ENCODE data around the gene EIF4A3.

DNA sequence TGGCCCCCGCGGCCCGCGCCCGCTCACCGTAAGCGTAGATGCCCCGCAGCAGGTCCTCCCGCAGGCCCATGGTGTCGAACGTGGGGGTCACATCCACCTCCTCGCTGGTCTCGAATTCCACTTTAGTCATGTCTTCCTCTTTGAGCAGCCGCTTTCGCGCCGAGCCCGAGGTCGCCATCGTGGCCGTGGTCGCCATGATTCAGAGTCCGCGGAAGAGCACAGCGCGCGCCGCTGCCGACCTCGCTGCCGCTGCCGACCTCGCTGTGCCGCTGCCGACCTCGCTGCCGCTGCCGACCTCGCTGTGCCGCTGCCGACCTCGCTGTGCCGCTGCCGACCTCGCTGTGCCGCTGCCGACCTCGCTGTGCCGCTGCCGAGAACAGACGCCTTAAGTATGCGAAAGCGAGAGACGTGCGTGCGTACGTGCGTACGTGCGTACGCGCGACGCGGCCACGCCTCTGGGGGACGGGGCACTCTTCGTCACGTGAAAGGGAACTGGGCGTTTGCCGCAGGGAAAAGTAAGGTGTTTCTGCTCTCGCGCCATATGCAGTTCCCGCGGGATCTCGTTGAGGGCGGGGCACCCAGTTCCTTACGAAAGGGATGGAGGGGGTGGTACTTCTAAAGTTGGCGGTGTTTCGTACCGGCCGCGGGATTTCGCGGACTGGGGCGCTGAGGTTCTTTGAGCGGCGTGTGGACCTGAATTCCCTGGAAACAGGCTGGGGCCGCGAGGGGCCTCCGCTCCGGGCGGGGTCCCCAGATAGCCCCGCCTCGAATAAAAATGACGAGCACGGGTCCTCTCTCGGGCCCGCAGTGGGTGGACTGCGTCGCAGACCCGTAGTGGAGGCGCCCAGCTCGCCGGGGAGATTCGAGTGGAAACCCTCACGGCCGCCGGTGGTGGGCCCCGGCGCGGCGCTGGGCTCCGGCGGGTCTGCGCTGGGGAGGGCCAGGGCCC, at the start of gene EIF4A3:
EIF4A3 (minus strand) TSS at position 363 of the 949 bp plus-strand sequence.
- PRO-cap: bidirectional peak, plus-strand start at position 618 of the sequence, minus-strand start at position 393 of the sequence

GRCh38 chr17:80272871-80273607, 12.4 kb downstream of the RNF213 start:
- PRO-cap: no peak

- PRO-cap: no peak
Measured at GRCh38 chr17:80325009-80325431, 64.4 kb downstream of the RNF213 start.

GRCh38 chr17:80414622-80414931, 390 bp upstream of the ENDOV start:
- PRO-cap: no peak

GRCh38 chr17:80477008-80477431, 613 bp upstream of the NPTX1 start:
- PRO-cap: unidirectional peak, plus-strand start at chr17:80477345

DNA sequence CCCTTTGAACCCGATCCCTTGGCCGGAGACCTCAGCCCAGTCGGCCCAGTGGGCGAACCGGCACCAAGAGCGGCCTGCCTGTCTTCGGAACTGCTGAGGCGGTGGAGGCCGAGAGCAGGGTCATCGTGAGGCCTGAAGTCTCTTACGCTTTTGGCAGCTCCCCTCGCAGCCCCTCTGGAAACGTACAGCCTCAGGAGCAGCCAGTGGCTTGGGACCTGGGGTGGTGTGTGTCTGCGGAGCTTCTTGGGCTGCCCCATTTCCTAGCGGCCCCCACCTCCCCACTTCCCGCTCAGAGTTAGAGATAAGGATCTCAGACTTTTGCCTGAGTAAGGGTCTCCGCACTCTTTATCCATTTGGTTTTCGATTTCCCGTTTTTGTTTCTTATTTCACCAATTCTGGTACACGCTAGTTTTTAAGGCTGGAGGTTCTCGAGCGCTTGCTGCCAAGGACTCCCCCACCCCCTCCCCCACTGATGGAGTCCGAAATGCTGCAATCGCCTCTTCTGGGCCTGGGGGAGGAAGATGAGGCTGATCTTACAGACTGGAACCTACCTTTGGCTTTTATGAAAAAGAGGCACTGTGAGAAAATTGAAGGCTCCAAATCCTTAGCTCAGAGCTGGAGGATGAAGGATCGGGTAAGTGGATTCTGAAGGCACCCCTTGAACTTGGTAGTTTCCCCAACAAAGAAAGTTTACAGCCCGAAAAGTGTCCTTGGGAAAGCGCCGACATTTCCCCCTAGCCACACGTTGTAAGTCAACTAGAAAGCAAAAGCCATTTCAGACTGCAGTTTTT, 715 bp downstream of the RPTOR start:
- PRO-cap: no peak

DNA sequence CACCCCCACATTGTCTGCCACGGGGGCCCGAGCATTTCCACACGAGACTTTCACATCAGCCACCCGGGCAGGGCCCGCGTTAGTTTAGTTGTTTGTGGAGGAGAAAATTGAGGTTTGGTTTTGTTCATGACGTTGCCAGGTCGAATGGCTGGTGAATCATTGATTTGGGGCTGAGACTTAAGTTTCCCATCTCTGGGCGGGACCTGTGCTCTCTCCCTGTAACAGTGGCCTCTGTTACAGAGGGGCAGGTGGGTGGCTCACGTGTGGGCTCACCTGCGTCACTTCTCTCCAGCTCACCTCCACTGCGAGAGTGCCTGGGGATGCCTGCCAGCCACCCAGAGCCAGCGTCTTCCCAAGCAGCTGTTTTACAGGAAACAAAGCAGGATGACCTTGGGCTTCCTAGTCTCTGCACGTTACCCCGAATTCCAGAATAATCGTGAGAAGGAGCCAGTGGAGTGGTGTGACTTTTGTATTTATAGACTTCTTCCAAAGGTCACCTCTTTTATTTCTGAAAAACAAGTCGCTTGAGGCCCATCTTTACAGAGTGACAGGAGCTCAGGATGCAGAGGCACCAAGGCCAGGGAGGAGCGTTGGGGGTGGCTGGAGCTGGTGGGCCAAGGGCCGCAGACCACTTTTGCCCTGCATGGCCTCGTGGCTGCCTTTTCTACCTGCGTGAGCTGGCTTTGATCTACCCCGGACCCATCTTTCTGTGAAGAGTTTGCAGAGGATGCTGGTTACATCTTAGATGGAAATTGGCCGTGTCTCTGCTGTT, 150.8 kb downstream of the RPTOR start:
- PRO-cap: no peak

DNA sequence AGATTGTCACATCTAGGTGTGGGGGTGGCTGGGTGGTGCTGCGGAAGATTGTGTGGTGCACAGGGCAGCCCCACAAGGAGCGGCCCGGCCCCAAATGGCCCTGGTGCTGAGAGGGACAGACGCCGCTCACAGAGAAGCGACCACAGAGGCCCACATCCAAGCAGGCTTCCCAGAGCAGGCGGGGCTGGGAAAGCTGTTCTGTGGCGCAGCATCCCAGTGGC, 181.2 kb downstream of the RPTOR start:
- PRO-cap: no peak

DNA sequence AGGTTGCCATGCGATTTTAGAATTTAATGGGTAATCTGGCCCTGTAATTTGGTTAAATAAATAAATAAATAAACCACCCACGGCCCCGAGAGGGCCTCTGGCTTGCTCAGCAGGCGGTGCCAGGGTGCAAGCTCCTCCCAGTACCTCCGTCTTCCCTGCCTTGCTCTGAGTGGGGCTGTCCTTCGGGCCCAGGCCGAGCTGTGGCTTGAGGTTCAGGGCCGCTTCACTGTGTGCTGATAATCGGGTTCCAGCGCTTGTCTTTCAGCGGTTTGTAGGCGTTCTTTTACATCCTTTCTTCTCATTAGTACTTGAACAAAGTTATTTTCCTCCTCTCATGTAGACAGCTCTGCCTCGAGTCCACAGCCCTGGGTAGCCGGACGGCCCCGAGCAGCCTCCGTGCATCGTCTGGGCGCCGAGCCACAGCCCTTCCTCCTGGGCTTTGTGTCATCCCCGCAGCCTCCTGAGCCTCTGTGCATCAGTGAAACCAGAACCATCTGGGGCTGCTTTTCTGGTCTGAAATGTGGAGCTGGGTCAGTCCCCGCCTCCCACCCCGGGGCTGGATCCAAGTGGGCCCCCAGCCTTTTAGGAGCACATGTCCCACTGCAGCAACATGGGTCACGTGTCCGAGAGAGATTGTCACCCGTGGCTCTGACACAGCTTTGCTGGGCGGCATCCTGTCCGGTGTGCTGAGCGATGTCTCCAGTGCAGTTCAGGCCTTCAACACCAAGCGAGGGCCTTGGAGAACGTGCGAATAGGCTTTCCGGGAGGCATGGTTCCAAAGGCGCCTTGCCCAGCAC, 157.4 kb upstream of the CHMP6 start:
- PRO-cap: no peak

DNA sequence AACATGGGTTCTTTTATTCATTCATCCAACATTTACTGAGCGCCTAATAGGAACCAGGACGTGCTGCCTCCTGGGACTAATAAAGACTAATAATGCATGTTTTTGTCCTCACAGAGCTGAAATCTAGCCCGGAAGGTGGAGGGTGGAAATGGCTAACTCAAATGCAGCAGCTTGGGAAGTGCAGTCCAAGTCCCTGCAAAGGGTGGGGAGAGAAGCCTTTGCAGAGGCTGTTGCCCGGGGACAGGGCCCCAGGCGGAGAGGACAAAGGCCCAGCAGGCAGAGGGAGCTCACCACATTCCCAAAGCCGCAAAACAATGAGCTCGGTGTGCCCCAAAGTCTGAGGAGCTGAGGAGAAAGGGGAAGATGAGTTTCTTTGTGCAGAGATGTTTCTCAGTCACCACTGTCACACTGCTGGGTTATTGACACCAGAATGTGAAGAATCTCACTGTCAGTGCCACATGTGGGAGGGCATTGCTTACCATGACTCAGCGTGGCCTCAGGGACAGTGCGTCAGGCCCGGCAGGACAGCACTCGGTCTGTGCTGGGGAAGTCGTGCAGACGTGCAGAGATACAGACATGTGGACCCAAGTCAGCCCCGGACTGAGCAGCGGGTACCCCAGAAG, 118.2 kb upstream of the CHMP6 start:
- PRO-cap: no peak

DNA sequence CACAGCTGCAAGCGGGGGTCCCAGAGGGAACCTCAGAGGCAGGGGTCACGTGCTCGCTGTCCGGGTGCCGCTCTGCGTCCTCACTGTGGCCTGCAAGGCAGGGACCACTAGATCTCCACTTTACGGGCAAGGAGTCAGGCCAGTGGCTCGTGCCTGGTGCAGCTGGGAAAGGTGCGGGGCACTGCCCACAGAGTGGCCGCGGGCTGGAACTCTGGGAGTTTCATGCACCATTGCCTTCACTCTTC, 107.5 kb upstream of the CHMP6 start:
- PRO-cap: no peak

DNA sequence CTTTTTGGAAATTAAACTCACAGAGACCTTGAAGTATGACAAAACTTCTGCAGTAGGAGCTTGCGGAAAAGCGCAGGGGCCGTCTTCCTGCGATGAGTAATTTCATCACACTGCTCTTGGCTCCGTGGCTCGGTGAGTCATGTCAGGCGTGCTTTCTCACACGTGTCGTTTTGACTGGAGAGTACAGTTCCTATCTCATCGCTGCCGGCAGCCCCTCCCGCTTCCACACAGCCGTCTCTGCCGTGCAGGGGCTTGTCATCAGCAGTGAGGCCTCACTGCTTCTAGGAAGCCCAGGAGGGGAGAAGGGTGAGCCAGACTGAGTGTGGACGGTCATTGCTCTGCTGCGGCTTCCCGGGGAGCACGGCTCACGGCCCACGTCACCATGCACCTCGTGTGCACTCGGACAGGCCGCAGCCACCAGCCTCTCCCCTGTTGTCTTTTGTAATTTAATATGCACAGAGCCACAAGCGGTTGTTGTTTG, 99.5 kb upstream of the CHMP6 start:
- PRO-cap: no peak

- PRO-cap: no peak
Measured at GRCh38 chr17:80938351-80939145, 53.1 kb upstream of the CHMP6 start.

DNA sequence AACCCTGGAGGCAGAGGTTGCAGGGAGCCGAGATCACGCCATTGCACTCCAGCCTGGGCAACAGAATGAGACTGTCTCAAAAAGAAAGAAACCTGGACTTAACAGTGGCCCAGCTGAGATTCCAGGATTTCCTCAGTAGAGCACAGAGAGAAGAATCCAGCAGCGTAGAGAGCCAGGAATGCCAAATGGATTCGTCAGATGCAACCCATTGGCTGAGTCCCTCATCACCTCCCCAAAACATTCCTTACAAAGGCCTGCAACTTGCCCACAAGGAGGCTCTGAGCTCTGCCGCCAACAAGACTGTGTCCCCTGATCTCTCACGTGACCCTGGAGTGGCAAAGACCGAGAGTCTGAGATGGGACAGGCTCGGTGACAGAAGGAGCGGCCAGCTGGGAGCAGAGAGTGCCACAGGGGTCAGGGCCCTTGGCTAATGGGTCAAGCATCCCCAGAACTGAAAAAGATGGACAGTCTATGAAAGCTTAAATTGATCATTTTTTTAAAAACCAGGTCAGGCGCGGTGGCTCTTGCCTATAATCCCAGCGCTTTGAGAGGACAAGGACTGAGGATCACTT, 6.9 kb upstream of the CHMP6 start:
- PRO-cap: no peak

DNA sequence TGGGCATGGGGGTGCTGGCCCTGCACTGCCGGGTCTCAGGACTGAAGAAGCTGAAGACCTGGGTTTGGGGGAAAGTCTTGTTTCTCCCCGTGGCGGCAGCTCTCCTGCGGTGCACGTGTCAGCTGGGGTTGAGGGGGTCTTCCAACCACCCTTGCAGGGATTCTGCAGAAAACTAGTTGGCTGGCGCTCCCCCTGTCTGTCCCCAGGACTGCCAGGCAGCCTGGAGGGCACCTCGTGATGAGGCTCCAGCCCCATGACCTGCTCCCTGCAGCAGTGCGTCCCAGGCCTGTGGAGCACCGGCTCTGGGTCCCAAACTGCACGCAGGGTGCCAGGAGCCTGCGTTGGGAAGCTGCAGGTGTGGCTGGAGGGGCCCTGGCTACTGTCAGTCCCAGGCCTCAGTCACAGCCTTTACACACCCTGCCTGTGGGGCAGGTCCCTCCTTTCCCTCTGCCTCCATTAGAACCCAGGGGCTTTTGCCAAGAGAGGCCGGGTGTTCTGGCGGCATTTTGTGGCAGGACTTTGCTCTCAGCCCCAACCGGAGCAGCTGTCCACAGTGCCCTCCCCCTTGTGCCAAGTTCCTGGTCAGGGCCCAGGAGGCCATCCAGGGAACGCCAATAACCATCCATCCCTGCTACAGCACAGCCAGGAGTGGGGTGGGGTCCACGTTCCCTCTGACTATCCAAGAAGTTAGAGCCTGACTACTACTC, 9.1 kb downstream of the CHMP6 start:
- PRO-cap: no peak

DNA sequence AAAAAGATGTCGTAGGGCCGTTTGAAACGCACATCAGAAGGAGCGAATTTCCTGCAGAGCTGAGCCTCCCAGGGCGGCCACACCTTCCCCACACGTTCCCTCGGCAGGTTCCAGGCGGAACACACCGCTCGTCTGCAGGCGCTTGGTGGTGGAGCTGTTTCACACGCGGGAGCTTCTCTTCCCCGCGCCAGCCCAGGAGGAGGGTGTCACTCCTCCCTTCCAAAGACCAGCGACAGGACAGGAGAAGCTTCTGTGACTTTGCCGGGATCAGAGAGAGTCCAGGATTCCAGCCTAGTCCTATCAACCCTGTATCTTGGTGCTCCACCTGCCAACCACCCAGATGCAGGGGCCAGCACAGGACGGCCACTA, 11.5 kb upstream of the BAIAP2 start:
- PRO-cap: no peak

DNA sequence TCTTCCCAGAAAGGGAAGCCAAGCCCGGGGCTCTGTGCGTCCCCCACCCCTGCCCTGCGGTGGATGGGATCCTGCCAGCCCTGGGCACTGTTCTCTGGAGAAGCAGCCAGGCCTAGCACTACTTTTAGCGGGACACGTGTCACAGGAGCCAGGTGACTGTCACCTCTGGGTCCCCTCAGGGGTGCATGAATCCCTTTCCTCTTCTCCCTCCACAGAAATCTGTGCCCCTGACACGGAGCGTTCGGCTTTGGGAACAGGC, 47.4 kb downstream of the BAIAP2 start:
- PRO-cap: no peak

- PRO-cap: no peak
Measured at GRCh38 chr17:81082715-81083710, 48.1 kb downstream of the BAIAP2 start.

DNA sequence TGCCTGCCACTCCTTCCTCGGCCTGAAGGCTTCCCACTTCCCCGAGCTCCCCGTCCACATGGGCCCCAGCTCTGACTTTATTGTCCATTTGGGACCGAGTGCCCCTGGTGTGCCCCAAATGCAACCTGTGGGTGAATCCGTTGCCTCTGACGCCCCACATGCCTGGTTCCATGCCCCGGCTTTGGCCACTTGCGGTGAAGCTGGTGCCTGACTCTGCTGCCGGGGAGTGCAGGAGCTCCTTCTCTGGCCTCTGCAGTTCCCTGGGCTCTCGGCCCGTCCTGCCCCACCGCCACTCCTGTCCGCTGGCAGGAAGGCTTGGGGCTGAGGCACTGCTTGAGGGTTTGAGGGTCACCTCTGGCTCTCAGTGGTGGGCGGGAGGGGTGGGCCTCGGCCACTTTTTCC, 50.8 kb downstream of the BAIAP2 start:
- PRO-cap: no peak

- PRO-cap: no peak
Measured at GRCh38 chr17:81094577-81095741, 60.0 kb downstream of the BAIAP2 start.